Peripheral blood mononuclear cell (primary cell): Measurements from ENCODE around the gene KIF2A.

GRCh38 chr5:61358559-61359256 is 26.6 kb downstream of the ZSWIM6 start:
- PRO-cap, 8 experiments, result no peak in any of the 8 experiments

DNA sequence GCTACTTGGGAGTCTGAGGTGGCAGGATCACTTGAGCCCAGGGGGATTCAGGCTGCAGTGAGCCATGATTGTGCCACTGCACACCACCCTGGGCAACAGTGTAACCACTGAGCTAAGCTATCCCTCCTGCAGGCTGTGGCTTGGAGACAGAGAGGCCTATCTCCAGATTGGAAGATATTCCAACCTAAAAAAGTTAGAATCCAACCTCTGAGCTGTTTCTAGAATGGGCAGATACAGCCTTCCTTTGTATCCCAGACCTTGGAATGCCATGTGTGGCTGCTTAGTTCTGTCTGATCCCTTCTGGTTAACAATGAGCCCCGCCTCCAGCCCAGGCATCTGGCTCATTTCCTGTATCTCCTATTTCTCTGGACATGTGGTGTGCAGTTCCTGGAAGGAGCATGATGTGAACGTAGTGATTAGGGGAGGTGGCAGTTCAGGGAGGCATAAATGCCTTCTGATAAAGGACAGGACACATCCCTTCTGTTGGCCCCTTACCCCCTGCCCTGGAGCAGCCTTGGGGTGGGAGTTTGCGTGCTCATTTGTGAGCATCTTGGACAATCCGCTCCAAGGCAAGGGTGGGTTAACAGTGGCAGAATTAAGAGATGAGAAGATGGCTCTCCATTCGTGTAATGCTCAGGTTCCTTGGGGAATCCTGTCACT is 243.0 kb downstream of the ZSWIM6 start:
- PRO-cap, 8 experiments, result no peak in any of the 8 experiments

GRCh38 chr5:61620722-61621652 is 288.9 kb downstream of the ZSWIM6 start:
- PRO-cap, 8 experiments, result no peak in any of the 8 experiments

- PRO-cap, 8 experiments, result peak in 8 of 8 experiments; most common plus-strand start chr5:62306251 (in 8); most common minus-strand start chr5:62305814 (in 7)
These were observed at the start of gene KIF2A for GRCh38 chr5:62305723-62306788. Gene KIF2A, plus strand, starts transcription at chr5:62306206.

DNA sequence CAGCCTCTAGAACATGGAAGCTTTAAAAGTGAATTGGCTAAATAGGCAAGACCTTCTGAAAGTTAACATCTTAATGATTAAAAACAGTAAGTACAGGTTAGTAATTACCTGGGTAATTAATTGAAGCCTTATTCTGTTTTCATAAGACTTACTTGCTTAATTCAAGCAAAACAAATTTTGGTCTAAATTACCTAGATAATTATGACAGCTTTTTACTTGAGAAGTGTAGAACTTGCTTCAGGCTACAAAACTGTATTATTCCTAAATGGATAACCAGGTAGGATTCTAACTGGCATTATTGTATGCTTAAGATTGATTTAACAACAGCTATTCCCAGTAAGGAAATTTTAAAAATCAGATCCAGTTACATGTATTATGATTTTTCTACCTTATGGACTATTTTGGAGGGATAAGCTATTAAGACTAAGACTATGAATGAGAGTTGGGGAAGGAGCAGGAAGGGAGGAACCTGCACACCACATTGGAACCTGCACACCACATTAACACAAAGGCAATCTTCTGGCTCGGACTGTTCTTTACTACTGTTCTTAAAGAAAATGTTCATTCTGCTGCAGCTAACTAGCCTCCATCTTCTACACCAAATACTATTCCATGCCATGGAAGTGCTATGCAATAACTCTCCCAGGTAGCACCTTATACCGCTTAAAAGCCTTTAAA is 13.4 kb downstream of the DIMT1 start:
- PRO-cap, 8 experiments, result peak in 1 of 8 experiments; most common plus-strand start position 438 of the sequence (in 1)

DNA sequence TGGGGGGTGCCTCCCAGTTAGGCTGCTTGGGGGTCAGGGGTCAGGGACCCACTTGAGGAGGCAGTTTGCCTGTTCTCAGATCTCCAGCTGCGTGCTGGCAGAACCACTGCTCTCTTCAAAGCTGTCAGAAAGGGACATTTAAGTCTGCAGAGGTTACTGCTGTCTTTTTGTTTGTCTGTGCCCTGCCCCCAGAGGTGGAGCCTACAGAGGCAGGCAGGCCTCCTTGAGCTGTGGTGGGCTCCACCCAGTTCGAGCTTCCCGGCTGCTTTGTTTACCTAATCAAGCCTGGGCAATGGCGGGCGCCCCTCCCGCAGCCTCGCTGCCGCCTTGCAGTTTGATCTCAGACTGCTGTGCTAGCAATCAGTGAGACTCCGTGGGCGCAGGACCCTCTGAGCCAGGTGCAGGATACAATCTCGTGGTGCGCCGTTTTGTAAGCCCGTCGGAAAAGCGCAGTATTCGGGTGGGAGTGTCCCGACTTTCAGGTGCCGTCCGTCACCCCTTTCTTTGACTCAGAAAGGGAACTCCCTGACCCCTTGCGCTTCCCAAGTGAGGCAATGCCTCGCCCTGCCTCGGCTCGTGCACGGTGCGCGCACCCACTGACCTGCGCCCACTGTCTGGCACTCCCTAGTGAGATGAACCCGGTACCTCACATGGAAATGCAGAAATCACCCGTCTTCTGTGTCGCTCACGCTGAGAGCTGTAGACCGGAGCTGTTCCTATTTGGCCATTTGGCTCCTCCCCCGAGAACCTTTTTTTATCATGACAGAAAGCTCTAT is 225.8 kb downstream of the LRRC70 start:
- PRO-cap, 8 experiments, result no peak in any of the 8 experiments

- PRO-cap, 8 experiments, result no peak in any of the 8 experiments
These were observed 166.2 kb downstream of the RNF180 start for GRCh38 chr5:64331752-64332307.

GRCh38 chr5:64786337-64786724 is 17.6 kb downstream of the CWC27 start:
- PRO-cap, 8 experiments, result no peak in any of the 8 experiments

- PRO-cap, 8 experiments, result no peak in any of the 8 experiments
These were observed 67.7 kb downstream of the CWC27 start for GRCh38 chr5:64836426-64836805.

DNA sequence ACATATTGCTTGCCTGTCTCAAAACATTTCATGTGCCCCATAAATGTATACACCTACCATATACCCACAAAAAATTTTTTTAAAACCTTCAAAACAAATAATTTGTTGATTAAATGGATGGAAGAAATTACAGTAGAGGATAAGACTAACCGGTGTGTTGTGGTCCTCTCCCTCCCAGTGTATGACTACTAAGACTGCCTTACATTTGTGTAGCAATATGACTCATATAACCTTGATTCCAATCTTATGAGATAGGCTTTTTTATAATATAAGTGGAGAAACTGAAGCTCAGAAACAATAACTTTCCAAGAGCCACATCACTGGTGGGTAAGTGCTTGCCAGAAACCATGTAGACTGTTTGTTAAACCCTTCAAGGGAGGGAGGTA is 47.5 kb downstream of the NLN start:
- PRO-cap, 8 experiments, result no peak in any of the 8 experiments

GRCh38 chr5:65818374-65819618 is 96.8 kb downstream of the NLN start:
- PRO-cap, 8 experiments, result no peak in any of the 8 experiments

DNA sequence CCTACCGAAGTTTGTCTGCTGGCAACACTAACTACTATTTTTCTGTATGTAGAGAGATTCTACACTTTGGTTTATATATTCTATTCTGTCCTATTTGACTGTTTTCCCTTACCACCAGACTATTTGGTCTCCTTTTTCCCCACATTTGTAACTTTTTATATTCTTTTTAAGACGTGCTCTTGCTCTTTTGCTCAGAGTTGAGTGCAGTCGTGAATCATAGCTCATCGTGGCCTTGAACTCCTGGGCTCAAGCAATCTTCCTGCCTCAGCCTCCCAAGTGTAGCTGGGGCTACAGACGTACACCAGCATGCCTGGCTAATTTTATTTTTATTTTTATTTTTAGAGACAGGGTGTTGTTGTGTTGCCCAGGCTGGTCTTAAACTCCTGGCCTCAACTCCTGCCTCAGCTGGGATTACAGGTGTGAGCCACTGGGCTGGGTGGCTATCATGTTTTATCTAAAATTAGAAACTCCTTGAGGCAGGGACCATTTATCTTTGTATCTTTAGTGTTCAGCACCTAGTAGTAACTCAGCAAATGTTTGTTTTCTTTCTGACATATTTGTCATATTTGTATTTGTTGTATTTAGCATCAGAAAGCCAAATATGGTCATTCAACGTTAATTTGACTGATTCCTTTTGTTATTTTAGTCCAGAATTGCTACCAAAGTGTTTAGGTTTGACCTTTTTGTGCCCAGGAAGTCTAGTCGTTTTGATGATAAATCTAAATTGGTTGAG is 44.2 kb downstream of the ERBIN start:
- PRO-cap, 8 experiments, result no peak in any of the 8 experiments

GRCh38 chr5:66003329-66003538 is 76.9 kb downstream of the ERBIN start:
- PRO-cap, 8 experiments, result peak in 1 of 8 experiments; most common plus-strand start chr5:66003417 (in 1)

DNA sequence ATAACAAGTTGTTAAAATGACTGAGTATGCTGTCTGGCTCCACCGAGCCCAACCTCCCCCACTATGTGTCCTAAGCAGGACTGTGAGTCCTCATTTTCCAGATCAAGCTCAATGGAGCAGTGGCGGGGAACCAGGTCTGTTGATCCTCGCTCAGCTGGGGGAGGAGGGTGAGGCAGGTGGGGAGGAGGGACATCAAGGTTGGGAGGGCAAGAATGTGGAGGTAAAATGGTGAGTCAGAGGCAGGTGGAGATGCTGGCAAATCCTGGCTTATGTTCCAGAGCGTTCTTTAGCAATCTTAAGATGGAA is 63.9 kb downstream of the SREK1 start:
- PRO-cap, 8 experiments, result no peak in any of the 8 experiments

DNA sequence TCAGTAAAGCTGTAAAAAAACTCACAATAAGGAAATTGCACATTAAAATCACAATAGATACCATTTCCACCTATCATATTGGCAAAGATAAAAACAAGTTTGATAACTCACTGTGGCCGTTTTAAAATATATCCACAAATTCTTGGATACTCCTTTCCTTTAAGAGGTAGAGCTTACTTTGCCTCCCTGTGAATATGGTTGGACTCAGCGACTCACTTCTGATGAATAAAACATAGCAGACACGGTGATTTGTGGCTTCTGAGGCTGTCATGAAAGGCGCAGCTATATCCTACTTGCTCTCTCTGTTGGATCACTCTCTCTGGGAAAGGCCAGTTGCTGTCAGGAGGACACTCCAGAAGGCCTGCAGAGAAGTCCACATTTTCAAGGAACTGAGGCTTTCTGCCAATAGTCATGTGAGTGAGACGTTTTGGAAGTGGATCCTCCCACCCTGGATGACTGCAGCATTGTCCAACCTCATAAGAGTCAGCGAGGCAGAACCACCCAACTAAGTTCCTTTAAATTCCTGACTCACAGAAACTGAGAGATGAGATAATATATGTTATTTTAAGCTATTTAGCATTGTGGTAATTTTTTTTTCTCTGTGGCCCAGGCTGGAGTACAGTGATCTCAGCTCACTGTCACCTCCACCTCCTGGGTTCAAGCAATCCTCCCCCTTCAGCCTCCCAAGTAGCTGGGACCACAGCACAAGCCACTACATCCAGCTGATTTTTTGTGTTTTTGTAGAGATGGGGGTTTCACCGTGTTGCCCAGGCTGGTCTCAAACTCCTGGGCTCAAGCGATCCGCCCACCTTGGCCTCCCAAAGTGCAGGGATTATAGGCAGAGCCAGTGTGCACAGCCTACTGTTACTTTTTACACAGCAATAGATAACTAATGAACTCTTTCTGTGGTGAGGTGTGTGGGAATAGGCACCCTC is 155.9 kb upstream of the MAST4 start:
- PRO-cap, 8 experiments, result no peak in any of the 8 experiments

- PRO-cap, 8 experiments, result no peak in any of the 8 experiments
These were observed 42.0 kb upstream of the MAST4 start for GRCh38 chr5:66554117-66554579.

DNA sequence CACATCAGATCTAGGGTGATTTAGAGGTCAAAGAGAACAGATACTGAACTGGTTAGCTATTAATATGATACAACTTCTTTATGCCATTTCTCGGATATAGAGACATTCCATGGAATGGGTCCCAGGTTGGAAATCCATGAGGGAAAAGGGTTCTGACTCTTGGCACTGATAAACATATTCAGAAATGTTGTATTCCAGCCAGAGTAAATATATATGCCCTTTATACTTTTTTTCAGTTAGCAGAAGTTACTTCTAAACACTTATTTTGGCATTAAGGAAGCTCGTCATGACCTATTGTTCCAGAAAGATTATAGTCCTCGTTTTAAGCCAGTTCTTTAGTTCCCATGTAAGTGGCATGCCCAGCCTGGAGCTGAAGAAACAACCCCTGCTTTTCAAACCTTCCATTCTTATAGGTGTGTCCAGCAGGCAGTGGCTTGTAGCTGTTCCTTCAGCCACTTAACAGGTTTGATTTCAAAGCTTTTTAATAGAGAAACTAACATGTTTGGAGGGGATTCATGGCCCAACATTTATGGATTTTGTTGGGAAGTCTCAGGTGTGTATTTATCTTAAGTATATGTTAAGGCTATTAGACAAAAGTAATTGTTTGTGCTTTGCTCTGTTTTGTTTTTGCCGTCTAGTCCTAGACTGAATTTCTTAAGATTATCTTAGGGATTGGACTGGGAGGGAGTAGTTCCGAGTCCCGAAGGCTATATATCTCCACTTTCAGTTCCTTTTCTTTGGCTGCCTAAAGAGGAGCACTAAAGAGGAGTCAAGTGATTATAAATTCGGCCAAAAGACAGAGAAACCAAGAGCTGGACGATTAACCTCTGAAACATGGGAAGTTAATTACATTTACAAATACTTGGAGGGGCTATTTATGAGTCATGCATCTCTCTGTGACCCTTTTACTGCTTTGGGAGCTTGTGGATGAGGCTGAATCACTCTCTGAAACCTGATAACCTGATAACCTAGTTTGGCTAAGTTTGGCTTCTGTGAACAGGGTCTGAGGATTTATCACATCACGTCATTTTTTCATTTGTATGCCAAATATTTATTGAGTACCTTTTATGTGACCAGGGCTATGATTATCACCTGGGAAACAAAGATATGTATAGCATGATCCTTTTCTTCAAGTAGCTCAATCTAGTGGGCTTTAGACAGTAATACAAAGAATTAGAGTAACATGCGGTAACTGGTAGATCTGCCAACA is 181.3 kb downstream of the CD180 start:
- PRO-cap, 8 experiments, result no peak in any of the 8 experiments

DNA sequence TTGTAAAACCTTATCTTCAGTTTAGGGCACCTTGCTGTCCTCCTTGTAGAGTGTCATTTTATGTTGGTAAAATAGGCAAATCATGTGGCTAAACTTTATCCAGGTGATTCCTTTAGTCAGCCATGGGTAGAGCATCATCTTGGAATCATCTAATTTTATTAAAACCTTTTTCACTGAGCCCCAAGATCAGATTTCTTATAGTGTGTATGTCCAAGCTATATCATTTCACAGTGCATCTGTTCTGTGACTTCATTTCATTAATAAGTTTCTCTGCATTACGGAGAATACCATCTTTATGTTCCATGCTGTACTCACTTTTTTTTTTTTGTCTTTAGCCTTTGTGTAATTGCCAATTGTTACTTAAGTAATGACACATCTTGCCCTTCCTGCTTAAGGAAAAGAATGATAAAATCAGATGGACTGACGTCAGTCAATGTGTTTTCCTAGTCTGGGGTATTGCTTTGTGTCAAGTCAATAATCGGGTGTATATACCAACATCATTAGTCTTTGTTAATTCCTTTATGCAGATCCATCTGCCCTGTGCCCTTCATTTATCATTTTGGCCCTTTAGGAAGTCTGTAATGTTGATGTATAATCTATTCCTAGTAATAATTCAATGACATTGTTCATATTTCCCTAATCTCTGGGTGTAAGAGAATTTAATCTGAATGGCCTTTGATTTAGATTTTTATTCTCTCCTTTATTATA is 133.6 kb downstream of the CD180 start:
- PRO-cap, 8 experiments, result no peak in any of the 8 experiments

GRCh38 chr5:67165705-67166475 is 30.7 kb downstream of the CD180 start:
- PRO-cap, 8 experiments, result peak in 8 of 8 experiments; most common plus-strand start chr5:67166132 (in 6); most common minus-strand start chr5:67166138 (in 7)

DNA sequence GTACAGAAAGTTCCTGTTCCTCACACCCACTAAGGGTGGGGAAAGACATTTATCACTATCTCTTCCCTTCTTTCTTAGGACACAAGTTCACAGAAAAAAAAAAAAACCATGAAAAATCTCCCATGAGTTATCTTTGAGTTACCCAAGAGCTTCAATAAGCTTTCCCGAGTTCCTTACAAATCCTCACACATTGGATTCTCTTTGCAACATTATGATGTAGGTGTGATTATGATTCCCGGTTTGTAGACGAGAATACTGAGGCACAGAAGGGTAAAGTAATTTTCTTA is 61.0 kb upstream of the CD180 start:
- PRO-cap, 8 experiments, result no peak in any of the 8 experiments